ENCODE measurements around a stretch of chr3.

- RRBS = no CpG with 5 or more reads among the region's 19 CpGs
Measured at GRCh38 chr3:10284348-10285211, 8.2 kb downstream of the GHRL start.

GRCh38 chr3:10504146-10504511 lies 1.3 kb downstream of the ATP2B2 start:
- RRBS = no CpG with 5 or more reads among the region's 16 CpGs

DNA sequence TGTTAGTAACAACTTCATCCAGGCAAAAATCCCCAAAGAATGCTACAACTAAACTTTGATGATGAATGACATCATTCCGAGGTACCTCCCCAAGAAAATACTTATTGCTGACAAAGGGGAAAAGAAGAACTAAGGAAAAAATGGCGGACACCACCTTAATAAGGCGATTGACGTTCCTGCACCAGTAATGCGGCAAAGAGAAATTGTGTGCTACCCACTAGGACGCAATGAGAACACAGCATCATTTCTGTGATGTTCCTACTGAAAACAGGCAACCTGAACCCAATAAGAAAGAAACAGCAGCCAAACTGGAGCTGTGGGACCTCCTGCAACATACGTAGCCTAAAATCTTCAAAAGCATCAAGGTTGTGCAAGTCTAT lies 78.1 kb upstream of the SLC6A11 start:
- RRBS = no CpG with 5 or more reads among the region's 7 CpGs

DNA sequence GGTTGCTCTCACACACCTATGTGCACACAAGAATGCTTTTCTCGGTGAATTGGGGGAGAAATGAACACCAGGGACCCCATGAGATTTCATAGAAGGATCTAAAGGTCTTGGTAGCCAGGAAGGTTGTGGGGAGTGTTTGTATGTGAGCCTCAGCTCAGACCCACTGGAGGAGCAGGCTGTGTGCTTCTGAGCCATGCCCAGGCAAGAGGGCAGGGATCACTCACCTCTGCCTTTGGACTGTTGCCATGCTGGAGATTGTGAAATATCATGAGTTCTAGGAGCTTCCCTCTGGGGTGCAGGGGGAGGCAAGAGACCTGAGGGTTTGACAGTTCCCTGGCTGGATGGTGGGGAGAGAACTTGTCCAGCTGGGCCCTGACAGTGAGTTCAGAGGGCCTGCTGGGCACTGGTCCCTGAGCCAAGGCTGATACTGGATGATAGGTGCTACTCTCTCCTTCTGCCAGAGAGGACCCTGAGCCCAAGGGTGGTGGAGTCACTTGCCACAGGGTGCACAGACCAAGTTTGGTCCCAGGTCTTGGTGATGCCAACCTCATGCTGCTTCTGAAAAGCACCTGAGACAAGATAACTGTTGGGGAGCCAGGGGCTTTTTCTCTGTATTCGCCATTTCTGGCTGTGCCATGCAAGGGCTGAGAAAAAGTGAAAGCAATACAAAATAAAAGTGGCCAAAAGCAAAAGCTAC lies 6.1 kb downstream of the SLC6A1 start:
- RRBS = no CpG with 5 or more reads among the region's 2 CpGs

DNA sequence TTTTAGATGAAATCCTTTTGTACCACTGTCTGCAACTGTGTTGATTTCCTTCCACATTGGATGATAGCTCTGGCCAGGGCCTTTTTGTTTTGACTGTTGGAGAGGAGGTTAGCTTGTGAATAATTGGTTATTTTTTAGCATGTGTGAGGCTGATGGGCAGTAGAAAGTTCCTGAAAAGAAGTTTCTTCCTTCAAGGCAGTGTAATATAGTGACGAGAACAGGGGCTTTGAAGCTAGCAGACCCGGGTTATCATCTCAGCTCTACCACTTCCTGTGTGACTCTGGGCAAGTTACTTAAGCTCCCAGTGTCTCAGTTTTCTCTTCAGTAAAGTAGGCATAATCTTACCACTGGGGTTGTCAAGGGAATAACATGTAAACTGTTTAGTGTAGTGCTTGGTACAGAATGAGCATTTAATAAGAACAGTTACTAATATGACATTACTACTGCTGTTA lies 19.0 kb downstream of the ATG7 start:
- RRBS = no CpG with 5 or more reads among the region's 2 CpGs

- RRBS = no CpG with 5 or more reads among the region's 9 CpGs
Measured at GRCh38 chr3:11304078-11304672, 32.0 kb downstream of the ATG7 start.

GRCh38 chr3:11509768-11510732 lies 133.7 kb downstream of the VGLL4 start:
- RRBS = no CpG with 5 or more reads among the region's 12 CpGs

- RRBS = no CpG with 5 or more reads among the region's 12 CpGs
Measured at GRCh38 chr3:11517055-11517764, 126.5 kb downstream of the VGLL4 start.

- RRBS = 96% methylated on average over 4 of the region's 13 CpGs
Measured at GRCh38 chr3:11554600-11555221, 89.0 kb downstream of the VGLL4 start.

DNA sequence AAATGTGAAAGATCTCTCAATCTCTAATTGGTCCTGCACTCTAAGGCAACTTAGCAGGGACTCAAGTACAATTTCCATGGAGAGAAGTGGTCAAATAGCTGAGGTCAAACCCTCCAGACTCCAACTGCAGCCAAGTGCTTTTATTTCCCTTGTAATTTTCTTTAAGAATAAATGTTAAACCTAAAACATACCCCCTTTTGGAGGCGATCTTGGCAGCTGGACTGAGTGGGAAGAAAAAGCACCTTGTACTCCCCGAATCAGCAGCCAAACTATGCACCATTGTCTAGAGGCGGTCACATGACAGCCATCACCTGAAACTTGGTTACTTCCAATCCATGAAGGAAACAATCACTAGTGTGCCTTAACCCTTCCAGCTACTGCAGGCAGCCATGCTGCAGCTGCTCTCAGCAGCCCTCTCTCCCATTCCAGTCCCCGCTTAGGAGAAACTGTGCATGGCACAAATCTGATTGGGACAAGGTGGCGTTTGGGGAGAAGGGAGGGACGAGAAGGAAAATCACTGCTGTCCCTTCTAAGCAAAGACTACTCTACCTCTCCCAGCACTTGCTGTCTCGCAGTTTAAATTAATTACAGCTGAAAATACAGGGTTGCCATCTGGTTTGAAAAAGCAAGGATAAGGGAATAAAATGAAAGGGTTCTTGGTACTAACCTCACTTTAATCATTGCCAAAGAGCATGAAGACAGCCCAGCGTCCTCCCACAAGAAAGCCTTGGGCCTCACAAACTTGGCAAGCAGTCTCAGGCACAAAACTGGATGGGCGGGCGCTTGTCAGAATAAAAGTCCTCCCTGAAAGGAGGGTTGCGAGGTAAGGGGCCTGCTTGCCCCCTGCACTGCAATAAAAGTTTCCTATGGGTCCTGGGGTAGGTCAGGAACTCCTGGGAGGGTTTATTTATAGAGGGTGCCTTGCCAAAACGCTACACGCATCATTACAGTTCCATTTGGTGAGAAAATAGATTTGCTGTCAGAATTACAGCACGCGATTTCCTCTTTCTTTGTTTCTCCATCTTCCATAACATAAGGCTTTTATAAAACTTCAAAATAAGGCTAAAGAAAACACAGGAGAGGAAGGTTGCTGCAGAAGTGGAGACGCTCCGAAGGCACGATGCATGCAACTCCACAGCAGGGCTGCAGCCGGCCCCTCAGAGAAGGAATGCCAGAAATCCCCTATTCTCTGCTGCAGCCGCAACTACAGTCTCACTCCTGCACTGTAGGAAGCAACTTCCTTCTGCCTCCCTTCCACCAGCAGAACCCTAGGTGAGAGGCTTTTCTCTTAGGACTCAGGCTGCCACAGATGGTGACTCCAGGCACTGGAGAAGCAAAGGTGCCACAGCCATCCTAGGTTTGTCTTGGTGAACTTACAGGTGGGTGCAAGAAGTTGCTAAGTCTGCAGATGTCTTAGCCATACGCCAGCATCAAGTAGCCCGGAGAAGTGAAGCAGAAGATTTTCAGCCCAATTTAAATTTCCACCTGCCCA lies 61.5 kb downstream of the VGLL4 start:
- RRBS = no CpG with 5 or more reads among the region's 22 CpGs

DNA sequence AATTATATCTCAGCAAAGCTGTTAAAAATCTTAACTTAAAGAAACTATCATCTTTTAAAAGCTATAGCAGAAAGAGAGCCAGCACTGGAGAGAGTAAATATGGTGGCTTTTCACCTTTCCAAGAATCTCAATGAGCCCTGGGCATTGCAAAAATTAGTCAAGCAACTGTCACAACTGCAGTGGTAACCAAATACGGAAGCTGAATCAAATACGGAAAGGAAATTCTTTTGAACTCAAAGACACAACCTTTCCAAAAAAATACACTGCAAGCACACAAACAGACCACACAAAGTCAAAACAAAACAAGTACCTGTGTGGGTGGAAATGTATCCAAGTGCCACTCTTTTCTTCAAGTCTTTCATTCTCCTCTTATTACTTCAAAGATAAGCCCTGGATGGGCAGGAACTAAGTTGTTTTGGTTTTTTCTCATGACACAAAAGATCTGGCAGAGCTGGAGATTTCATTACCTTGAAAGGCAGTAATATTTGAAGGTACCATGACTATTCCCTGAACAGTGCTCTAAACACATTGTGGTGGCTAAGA lies 17.6 kb downstream of the VGLL4 start:
- RRBS = no CpG with 5 or more reads among the region's 2 CpGs

DNA sequence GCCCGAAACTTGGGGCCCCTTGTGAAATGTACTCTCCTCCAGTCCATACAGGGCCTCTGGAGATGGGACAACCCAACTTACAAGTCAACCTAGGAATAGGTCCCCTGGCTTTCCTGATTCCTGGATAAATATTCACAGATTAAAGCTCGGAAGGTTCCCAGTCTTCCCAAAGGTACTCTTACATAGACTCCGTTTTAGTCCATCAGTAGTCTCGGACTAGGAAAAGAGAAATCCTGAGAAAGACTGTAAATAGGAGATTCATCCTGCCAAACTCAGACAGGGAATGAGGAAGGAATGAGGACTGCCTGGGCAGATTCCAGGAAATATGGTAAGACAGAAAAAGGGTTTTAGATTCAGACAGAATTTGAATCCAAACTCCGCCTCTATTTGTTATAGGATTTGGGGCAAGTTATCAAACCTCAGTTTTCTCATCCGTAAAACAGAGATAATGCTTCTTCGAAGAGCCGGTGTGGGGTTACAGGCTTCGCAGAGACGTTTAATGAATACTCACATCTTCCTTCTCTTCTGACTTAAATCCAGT lies 77.7 kb upstream of the VGLL4 start:
- RRBS = no CpG with 5 or more reads among the region's 10 CpGs

- RRBS = no CpG with 5 or more reads among the region's 7 CpGs
Measured at GRCh38 chr3:12303842-12304549, 15.1 kb downstream of the PPARG start.

GRCh38 chr3:12322803-12323502 lies 34.1 kb downstream of the PPARG start:
- RRBS = no CpG with 5 or more reads among the region's 4 CpGs

GRCh38 chr3:12397917-12398692 lies 86.2 kb upstream of the TSEN2 start:
- RRBS = no CpG with 5 or more reads among the region's 4 CpGs

DNA sequence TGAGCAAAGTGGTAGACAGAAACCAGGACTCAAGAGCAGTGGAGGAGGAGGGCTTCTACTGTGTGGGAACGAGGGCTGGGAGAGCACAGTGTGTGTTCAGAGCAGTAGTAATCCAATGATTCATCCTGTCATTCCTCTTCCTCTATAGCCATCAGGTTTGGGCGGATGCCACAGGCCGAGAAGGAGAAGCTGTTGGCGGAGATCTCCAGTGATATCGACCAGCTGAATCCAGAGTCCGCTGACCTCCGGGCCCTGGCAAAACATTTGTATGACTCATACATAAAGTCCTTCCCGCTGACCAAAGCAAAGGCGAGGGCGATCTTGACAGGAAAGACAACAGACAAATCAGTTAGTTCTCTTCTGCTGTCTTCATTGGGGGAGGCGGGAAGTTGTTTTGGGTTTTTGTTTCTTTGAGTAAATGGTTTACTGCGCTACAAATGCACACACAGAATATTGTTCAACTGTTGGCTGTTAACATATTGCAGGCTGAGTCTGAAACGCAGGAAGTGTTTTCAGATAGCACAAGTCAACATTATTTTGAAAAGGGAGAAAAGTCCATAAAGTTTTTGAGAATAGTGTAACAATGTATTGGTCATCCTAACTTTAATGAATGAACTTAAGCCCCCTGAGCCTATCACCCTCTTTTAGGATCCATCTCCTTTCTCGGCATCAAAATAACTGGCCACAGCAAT lies 78.4 kb upstream of the TSEN2 start:
- RRBS = no CpG with 5 or more reads among the region's 14 CpGs

DNA sequence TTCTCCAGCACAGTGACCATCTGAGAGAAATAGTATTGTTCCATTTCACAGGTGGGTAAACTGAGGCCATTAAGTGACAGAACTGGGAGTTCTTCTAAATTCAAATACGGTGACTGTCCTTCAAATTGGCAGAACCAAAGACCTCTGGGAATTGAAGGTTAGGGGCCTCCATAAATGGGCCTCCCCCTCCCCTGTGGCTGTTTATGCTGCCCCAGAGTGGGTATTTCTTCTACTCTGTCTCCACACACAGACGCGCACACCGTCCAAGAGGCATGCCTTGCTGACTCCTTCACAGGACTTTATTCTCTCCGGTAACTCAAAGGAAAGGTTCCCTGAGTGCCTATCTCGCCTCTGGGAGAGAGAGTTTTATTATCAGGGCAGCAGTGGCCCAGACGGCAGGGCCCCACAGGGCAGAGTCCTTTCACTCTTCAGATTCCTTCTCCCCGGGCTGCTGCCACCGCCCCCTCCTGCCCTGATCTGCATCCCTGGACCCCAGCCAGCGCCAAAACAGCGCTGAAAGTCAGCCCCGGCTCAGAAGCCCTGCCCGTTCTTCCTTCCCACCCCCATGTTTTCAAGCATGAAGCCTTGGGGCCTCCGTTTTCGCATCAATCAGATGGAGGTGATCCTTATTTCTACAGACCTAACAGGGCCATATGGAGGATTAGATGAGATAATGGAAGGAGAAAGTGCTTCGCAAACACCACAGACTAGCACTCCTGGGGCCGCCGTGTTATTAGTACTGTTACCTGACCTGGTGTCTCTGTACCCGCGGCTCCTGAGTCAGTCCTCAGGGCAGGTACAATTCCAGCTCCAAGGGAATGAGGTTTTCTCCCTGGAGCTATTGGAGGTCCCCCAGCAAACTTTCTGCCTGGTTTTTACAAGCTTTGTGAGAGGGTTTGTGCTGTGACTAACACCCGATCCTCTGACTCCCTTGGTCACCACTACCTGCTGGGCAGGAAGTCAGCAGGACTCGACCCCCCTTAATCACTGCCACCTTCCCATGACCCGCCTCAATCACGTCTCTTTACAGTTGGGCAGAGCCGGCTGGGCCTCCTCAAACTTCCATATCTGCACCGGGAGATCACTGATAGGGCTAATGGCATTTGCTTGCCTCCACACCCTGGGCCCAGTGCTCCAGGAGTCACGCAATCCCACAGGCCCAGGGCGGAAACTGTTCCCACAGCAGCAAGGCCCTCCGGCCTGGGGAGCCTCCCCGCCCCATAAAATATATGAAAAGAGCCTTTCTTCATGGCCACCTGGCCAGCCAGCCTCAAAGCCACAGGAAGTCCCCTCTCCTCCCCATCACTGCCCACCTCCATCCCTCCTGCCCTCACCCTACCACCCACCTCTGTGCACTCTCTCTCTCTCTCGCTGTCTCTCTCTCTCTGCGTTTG lies 39.5 kb upstream of the TSEN2 start:
- RRBS = 13% methylated on average over 7 of the region's 32 CpGs

- RRBS = 20% methylated on average over 5 of the region's 20 CpGs
Measured at GRCh38 chr3:12470984-12471899, 13.0 kb upstream of the TSEN2 start.

DNA sequence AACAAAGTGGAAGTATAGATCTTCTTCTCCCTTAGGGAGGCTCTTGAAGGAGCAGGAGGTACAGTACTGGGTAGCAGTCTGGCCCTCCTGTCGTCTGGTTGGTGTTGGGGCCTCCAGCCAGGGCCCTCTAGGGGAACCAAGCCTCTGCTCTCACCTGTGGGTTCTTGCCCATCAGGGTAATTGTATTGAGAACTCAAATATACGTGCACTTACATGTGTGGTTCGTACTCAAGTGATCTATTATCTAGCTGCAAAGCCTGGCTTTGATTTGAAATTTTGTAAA lies 25.9 kb downstream of the MKRN2 start:
- RRBS = no CpG with 5 or more reads among the region's 3 CpGs